Peritoneum (tissue), 1 donor: ENCODE measurements around a stretch of chrX.

- PRO-cap: no peak
Observed at GRCh38 chrX:43176616-43177065, 398.7 kb upstream of the PPP1R2C start.

DNA sequence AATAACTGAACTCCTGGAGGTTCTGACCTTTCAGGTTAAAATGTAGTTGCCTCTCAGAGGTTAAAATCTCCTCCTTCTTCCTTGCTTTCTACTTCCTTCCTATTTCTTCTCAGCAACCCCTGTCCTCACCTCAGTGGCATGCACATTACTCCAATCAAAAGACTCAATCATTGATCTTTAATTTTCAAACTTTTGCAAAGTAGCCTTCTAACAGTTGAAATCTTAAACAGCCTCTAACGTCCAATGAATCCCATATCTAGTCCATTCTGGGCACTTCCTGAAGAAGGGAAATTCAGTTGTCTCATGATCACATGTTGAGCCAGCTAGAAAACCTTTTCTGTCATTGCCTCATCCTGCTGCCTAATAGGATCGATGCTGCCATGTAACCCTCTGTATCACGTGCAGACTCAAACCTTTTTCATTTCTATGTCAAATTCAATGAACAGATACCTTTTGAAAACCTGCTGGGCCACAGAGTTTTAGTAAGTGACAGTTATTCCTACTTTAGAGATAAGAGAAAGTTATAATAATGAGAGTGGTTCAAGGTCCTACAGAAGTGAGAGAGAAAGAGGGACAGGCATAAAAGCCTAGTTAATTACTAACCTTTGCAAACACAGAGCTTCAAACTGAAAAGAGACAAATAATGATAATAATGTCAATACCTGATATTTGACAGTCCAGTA is 45.9 kb downstream of the MAOA start:
- PRO-cap: no peak

- PRO-cap: no peak
Observed at GRCh38 chrX:44157658-44158159, 184.5 kb upstream of the NDP start.

DNA sequence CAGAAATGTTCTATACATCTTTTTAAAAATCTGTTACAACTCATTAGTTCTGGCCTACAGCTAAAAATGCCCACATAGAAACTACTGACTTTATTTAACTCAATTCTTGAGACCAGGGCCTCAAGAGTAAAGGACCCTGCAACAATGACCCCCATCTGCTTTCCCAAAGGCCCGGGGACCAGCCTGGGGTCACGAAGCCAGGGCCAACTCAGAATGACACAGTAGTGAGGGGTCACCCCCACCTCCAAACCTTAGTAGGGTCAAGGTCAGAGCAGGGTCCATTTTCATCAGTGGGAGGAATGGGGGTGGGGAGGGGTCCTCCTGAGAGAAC is 544 bp downstream of the FUNDC1 start:
- PRO-cap: no peak

- PRO-cap: no peak
Observed at GRCh38 chrX:44928024-44928731, 55.2 kb downstream of the KDM6A start.

GRCh38 chrX:44936732-44937333 is 63.8 kb downstream of the KDM6A start:
- PRO-cap: no peak

DNA sequence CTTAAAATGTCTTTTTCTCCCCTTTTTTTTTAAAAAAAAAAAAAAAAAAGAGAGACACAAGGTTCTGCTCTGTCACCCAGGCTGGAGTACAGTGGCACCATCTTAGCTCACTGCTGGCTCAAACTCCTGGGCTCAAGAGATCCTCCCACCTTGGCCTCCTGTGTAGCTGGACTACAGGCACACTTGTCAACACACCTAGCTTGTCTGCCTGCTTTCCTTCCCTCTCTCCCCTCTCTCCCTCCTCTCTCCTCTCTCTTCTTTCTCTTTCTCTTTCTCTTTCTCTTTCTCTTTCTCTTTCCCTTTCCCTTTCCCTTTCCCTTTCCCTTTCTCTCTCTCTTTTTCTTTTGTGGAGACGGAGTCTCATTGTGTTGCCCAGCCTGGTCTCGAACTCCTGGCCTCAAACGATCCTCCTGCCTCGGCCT is 132.1 kb downstream of the DIPK2B start:
- PRO-cap: no peak

DNA sequence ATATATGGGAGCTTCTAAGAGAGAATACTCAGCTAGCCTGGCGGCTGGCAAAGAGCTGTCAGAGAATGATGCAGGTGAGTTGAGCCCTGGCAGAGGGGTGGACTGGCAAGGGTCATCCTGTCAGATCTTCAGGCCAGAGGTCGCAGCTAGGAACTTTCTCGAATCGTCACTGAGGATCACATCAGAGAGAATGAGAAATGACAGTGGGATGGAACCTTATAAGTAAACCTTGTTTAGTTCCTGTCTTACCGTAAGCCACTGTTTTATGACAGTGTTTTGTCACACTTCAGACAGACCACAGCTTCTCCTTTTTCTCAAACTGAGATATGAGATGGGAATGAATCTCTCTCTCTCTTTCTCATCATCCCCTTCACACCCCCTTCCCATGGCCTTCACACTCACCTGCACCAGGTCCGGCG is 9.3 kb downstream of the DIPK2B start:
- PRO-cap: no peak

GRCh38 chrX:45300434-45301246 is 100.0 kb upstream of the DIPK2B start:
- PRO-cap: no peak

DNA sequence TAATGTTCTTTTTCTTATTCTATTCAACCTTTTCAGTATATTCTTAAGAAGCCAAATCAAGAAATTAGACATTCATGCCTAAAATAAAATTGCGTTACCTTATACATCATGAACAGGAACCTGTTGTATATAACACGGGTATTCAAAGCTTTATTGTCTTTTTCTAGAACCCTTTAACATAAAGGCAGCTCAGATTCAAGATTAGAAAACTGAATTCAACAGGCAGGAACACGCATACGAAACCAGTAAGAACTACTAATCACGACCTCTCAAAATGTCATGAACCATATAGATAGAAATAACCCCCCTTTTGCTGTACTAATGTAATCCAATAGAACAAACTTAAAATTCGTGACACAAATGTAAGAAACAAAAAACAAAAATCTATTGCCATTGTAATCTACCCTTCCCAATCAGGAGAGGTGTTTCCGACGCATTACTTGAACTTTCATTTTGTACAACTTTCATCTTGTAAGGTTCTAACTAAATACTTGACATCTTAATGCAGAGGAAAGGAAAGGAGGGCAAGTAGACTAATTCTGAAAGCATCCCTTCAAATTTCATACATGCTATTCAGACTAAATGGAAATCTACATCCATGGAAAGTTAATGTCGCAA is 568.3 kb upstream of the DIPK2B start:
- PRO-cap: no peak

DNA sequence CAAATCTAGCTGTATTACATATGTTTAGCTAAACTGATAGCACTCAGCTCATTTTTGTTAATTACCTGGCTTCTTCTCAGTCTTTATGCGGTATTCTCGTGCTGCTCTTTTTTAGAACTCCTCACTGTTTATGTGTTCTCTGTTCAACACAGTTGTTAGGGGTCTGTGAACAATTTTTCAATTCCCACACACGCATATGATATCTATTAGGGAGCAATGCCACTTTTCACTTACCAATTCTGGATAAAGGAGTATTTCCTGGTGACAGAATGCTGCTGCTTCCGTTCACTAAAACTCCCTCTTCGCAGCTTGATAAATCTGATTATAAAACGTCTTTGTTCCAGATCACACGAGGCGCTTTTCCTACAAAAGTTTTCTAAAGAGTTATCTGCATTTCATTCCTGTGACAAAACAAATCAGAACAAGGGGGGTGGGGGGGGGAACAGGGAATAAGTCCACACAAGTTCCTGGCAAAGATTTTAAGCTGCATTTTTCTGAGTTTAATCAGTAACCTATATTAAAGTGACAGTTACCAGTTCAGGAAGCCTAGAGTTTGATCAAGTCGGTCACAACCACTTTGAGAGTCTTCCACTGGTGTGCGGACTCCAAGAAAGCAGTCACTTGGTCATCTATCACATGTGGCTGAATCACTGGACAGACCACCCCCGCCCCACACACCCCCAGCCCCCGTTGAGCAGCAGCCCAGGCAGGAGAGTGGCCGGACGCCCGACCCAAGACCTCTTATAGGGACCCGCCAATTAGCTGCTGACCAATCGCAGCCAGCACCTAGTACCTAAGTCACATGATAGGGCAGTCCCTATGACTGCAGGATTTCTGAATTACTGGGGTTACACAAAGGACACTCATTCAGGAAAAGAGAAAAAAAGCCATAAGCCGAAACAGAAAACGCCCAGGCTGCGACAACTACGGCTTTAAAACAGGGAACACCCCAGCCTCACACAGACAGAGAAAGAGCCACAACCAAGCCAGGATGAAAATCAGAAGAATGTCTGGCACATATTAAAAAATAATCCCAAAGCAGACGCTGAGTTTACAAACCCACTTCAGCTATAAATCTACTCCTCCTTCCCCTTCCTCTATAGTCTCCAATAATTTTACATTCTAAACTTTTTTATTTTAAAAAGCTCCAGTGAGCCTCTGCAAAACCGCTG is 569.3 kb upstream of the DIPK2B start:
- PRO-cap: bidirectional peak, plus-strand start at position 962 of the sequence, minus-strand start at position 716 of the sequence

DNA sequence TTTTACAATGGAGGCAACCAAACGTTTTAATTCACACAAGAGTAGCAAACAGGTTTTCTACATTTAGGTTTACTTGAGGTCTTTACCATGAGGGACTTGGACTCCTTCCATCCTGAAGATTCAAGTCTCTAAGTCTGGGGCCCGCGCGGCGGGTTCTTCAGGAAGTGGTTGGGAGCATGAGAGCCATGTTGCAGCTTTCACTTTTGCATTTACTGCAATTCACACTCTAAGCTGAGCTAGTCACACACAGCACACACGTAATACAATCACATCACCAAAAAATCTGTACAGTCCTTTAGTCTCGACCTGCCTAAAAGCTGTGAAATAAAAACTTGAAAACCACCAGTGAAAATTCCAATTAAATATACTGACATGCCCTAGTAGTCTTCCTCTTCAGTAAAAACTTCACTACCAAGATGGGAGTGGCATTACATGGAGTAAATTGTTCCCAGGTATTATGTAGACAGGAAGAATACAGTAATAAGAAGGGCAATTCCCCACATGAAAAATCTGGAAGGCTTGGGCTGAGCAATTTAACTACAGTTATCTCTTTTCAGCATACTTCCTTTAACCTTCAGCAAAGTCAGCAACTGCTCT is 571.0 kb upstream of the DIPK2B start:
- PRO-cap: no peak

DNA sequence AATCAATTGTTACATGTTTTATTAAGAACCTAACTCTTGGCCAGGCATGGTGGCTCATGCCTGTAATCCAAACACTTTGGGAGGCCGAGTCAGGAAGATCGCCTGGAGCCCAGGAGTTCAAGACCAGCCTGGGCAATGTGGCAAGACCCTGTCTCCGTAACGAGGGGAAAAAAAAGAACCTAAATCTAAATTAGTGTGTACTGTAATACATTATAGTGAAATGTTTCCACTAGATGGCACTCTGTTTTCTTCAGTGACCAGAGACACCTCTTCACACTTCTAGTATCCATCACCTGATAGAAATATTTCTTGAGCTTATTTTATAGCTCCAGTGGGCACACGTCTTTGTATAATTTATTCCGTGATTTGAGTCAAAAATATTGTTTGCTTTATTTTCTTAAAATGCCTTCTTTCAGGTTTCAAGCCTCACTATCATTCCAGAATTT is 600.9 kb upstream of the DIPK2B start:
- PRO-cap: no peak

- PRO-cap: no peak
Observed at GRCh38 chrX:45806381-45807147, 605.9 kb upstream of the DIPK2B start.

GRCh38 chrX:46125179-46125461 is 322.0 kb upstream of the KRBOX4 start:
- PRO-cap: no peak

- PRO-cap: no peak
Observed at GRCh38 chrX:46456380-46456702, 9.2 kb downstream of the KRBOX4 start.

DNA sequence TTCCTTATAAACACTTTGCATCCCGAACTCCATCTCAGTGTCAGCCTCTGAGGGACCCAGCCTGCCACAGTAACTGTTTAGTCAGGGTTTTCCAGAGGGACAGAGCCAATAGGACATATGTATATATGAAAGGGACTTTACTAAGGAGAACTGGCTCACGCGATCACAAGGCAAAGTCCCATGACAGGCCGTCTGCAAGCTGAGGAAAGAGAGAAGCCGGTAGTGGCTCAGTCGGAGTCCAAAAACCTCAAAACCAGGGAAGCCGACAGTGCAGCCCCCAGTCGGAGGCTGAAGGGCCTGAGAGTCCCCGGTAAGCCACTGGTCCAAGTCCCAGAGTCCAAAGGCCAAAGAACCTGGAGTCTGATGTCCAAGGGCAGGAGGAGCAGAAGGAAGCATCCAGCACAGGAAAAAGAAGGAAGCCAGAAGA is 21.6 kb upstream of the SLC9A7 start:
- PRO-cap: no peak

GRCh38 chrX:46836597-46836779 is 355 bp upstream of the RP2 start:
- PRO-cap: no peak

DNA sequence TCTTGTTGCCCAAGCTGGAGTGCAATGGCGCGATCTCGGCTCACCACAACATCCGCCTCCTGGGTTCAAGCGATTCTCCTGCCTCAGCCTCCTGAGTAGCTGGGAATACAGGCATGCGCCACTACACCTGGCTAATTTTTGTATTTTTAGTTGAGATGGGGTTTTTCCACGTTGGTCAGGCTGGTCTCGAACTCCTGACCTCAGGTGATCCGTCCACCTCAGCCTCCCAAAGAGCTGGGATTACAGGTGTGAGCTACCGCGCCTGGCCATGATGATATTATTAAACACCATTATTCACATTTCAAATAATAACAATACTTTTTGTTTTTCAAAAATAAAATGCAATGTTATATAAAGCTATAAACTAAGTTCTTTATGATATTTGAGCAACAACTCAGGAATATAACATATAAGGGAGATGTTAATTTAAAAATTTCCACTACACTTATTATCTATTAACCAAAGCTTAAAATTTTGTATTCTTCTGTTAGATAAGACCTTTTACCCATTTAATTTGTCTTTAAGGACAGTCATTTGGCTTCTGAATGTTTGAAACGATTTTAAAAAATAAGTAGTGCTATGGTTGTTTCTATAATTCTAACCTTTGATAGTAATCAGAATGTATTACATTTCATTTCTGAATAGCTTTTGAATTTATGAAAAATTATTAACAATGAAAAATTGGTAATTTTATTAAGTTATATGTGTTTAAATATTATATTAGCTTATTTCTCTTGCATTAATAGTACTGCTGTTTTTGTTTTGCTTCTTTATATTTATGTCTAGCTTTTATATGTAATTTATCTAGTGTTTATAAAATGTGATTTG is 30.5 kb upstream of the JADE3 start:
- PRO-cap: no peak

DNA sequence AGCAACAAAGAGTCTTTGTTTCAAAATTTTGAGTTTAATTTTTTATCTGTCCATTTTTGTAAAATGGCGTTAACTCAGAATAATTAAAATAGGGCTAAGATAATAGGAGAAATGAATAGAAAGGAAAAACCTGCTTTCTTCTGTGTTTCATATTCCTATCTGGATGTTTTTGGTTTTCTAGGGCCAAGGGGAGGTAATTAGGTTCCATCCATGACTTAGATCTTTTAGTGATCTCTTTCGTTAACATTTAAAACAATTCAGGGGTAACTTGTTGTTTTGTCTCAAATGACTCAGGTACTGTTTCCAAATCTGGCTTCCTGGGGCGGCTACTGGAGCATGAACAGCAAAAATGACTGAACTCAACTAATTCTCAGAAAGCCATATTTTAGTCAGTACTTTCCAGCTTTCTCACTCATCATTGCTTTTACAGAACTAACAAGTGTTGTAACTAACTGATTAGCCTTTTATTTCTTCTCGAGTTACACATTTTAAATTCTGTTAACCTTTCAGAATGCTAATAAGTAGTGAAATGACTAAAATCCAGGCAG is 55.2 kb downstream of the JADE3 start:
- PRO-cap: no peak